Subcutaneous adipose tissue (tissue), 3 donors: ENCODE measurements around the gene ZCCHC2.

DNA sequence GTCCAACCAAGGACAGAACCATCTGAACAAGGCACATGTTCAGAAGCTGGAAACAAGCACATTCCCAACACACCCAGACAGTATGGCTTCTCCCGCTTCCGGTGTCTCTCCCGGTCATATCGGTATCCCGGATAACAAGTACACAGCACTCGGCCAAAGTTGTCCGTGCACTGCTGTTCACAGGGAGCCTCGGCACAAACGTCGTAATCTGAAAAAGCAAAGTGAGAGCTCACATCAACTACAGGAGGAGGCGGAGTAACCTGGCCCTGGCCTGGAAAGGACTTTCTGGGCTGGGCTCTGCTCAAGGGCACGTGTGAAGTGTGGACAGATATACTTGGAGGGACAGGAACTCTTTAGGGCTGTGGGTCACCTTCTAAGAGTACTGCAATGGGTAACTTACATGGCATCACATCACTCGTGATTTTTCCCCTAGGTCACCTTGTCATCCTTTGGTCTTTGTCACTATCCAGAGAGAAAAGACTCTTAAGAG is 110.4 kb upstream of the LMAN1 start:
- PRO-cap = no peak
- RAMPAGE, long total RNA, 3 experiments = no peak in any of the 3 experiments

- PRO-cap = no peak
- RAMPAGE, long total RNA, 3 experiments = no peak in any of the 3 experiments
These were observed 1.1 kb downstream of the CCBE1 start for GRCh38 chr18:59695664-59697065.

- PRO-cap = no peak
- RAMPAGE, long total RNA, 3 experiments = no peak in any of the 3 experiments
These were observed 61.4 kb downstream of the PMAIP1 start for GRCh38 chr18:59961170-59961648.

DNA sequence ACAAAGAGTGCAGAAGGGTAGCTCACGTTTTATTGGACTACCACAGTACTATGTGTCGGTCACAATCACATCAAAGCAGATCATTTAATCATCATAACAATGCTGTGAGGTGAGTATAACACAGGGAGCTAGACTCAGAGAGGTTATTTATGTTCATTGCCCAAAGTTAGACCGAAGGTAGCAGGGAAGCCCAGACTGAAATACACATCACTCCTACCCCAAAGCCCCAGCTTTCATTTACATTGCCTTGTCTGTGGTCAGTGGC is 160.7 kb downstream of the CDH20 start:
- PRO-cap = no peak
- RAMPAGE, long total RNA, 3 experiments = no peak in any of the 3 experiments

- PRO-cap = no peak
- RAMPAGE, long total RNA, 3 experiments = no peak in any of the 3 experiments
These were observed 210.2 kb downstream of the CDH20 start for GRCh38 chr18:61543425-61543871.

DNA sequence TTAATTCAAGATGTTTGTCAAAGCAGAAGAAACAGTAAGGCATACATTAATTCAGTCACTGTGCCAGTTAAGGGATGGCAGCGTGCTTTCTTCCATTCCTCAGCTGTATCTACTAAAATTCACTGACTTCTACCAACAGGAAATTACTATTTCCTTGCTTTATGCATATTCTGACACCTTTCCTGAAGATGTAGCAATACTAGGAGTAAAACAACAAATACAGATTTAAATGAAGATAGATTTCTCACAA is 59.9 kb downstream of the RNF152 start:
- PRO-cap = unidirectional peak, minus-strand start at position 111 of the sequence
- RAMPAGE, long total RNA, 3 experiments = no peak in any of the 3 experiments

DNA sequence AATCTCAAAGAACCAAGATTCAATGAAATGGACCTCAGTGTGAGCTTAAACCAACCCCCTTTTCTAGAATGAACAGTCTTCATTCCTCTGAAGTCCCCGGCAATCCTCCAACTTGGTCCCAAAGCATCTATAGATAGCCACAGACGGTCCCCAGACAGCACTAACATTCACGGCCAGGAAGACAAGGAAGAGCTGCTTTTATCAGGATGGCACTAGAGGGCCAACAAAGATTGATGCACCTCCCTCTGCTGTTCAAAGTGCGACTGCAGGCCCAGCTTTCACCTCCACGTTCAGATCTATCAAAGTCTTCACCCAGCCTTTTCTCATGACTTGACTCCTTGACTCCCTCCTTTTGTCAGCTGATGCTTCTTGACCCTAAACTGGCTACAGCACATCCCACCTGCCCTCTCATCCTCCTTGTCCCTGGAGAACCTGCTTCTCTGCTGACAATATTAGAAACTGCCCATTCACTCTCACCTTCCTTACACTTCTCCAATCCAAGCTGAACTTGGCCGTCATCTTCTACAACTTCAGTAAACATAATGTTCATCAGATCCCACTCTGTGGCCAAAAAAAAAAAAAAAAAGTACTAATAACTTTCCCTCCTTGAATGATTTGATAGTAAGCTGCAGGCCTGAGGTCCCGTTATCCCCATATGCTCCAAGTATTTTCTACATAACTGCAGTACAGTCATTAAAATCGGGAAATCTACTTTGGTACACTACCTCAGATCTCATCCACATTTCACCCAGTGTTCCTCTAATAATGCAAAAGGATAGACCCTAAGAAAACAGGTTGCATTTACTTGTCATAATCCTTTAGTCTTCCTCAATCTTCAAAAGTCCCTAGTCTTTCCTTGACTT is 54.1 kb downstream of the RNF152 start:
- PRO-cap = no peak
- RAMPAGE, long total RNA, 3 experiments = no peak in any of the 3 experiments

DNA sequence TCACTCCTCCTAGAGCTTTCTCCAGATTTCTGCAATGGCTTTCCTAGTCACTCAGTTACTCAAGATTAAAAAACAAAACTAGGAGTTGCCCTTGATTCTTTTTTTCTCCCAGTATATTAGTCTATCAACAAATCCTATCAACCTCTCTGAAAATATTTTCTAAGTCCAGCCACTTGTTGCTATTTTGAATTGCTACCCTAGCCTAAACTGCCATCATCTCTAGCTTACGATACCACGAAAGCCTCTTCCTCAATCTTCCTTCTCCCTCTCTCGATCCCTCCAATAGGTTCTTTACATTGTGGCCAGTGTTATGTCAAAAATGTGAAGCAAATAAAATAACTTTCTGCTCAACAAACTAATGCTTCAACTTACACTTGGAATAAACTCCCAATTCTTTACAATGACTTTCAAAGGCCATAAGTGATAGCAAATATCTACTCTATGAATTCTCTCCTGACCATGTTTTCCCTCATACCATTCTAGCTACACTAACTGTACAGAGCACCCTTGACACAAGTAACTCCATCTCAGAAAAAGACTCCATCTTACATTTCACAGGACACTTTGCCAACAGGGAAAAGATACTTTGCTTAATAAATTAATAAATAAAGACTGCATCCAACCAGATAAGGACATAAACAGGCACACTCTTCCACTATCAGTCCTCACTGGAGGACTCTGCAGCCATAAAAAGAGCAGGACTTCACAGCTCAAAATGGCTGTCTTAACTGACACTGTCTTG is 129.4 kb downstream of the PIGN start:
- PRO-cap = no peak
- RAMPAGE, long total RNA, 3 experiments = no peak in any of the 3 experiments

GRCh38 chr18:62522082-62522898 is 535 bp upstream of the ZCCHC2 start:
- PRO-cap = unidirectional peak, plus-strand start at chr18:62522271; bidirectional peak, plus-strand start at chr18:62523075, minus-strand start at chr18:62522846
- RAMPAGE, long total RNA, 3 experiments = no peak in any of the 3 experiments

- PRO-cap = bidirectional peak, plus-strand start at chr18:62523075, minus-strand start at chr18:62522846
- RAMPAGE, long total RNA, 3 experiments = no peak in any of the 3 experiments
These were observed at the start of gene ZCCHC2 for GRCh38 chr18:62522899-62523541. Gene ZCCHC2 (plus strand): TSS chr18:62523025.

DNA sequence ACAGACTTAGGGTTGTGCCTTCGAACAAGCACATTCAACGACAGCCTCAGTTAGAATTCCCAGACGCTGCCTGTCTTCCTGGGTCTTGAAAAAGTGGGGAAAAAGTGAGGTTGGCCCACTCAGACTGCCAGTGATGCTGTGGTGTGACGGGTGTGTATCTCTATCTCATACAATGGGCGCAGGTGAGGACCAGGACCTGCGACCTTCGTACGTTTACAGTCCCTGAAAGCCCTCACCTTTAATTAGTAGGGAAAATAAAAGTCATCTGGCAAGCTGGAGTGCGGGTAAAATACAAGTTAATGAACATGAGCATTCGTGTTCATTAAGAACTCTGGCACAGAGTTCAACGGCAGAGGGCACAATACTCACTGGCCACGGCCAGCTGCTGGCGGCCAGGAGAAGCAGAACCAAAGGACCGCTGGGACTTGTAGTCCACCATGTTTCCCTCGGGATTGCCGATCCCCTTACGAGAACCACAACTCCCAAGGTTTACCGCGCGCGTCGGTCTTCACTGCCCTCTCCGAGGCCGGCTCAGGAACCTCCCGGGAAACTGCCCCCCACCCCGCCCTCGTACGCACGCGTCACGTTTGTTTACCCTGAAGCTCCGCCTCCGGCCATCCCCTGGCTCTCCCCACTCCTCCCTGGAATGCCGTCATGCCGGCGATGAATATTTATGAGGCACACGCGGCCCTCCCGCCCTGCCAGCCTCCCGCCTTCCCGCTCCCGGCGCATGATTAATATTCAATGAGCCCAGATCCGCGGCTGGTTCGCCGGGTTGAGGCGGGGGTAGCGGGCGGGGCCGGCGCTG is 512 bp upstream of the PHLPP1 start:
- PRO-cap = bidirectional peak, plus-strand start outside the sequence, minus-strand start at position 522 of the sequence
- RAMPAGE, long total RNA, 3 experiments = no peak in any of the 3 experiments

DNA sequence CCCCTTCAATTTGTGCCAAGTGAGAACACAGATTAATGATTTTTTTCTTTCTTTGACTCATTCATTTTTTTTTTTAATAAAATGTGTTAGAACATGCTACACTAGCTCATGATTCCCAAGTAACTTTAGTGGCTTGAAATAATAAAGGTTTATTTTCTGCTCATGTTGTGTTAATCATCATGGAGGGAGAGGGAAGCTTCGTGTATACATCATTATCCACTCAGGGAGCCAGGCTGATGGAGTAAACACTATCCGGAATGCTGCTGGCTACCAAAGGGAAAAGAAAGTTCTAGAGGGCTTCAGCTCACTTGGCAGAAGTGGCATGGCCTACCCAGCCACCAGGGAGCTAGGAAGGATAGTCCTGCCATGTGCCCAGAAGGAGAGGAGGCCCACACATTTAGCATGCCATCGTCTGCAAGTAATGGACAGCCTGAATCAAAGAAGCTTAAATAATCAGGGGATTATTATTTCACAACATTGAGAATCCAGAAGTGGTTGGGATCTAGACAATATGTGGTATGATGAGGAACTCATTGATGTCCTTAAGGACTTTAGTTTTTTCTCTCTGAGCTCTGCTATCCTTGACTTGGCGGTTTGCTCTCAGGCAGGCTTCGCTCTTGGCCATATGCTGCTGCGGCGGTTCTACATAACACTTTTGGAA is 40.8 kb downstream of the PHLPP1 start:
- PRO-cap = no peak
- RAMPAGE, long total RNA, 3 experiments = start-site peak on the plus strand in 1 of 3 experiments, centred at position 375 of the sequence, 5 reads per replicate

DNA sequence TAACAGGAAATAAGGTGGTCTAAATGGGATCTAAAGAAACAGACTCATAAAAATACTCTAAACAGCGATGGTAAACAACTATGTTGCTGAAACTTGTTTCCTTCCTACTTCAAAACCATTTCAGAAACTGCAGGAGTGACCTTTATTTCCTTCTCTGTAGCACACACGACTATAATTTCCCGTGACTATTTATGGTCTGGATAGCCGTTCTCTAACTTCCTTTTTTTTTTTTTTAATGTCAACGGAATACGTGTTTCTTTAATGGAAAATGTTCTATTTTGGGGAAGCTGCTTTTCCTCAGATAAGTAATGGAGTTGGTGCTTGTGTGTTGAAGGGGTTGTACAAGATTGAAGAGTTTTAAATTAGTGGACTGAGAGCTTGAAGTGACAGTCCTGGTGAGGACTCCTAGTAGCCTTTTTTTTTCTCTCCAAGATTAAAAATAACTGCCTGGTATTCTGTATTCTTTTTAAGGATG is 224.1 kb downstream of the PHLPP1 start:
- PRO-cap = no peak
- RAMPAGE, long total RNA, 3 experiments = no peak in any of the 3 experiments

DNA sequence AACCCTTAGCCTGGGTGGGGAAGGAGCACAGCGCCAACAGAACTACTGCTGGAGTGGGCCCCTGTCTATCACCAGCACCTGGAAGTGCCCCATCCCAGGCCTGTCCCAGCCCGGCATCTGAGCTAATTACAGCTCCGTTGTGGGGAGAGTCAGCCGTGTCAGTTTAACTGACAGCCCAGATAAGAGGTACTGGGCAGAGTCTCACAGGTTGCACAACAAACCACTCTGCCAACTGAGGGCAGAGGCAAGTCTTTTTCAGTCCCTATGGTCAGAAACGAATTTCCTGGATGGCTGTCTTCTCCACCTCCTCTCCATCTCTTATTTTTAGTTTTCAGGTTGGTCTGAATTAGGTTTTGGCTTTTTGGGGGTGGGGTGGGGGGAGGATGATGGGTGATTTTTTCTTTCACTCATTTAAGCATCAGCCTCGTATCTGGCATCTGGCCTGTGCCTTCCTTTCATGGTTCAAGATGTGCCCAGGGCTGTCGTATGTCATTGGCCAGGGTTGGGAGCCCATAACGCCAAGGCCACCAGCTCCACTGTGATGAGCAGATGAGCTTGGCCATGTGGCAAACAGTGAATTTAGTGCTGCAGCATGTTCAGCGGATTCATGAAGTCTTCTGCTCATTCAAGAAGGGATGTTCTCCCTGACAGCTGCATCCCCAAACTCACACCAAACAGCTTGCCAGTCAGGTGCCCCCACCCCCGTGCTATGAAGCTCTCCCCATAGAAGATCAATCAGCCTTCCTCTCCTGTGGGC is 219.3 kb downstream of the BCL2 start:
- PRO-cap = no peak
- RAMPAGE, long total RNA, 3 experiments = no peak in any of the 3 experiments

DNA sequence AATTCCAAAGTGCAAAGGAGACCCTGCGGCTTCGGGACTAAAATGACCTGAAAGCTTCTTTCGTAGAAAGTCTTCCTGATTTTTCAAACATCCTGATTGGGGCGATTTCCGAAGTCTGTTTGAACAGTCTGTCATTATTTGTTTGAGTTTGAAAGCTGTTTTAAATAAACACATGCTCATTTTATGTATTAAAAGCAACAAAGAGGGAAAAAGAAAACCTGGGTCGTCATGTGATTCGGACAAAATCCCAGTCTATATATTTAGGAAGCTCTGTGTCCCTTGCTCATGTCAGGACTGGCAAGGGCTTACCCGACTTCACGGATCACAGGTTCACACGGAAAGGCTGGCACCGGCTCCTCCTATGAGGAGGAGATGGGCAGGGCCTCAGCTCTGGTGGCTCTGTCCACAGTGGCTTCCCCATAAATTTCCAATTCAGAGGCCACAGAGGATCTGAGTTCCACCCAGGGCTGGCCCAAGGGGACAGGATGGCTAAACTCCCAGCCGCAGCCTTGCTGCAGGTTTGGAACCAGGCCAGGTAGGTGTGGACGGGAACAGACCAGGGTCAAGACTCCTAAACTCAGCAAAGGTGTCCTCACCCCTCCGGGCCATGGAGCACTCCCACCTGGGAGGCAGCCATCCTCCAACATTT is 186.8 kb downstream of the BCL2 start:
- PRO-cap = no peak
- RAMPAGE, long total RNA, 3 experiments = no peak in any of the 3 experiments

DNA sequence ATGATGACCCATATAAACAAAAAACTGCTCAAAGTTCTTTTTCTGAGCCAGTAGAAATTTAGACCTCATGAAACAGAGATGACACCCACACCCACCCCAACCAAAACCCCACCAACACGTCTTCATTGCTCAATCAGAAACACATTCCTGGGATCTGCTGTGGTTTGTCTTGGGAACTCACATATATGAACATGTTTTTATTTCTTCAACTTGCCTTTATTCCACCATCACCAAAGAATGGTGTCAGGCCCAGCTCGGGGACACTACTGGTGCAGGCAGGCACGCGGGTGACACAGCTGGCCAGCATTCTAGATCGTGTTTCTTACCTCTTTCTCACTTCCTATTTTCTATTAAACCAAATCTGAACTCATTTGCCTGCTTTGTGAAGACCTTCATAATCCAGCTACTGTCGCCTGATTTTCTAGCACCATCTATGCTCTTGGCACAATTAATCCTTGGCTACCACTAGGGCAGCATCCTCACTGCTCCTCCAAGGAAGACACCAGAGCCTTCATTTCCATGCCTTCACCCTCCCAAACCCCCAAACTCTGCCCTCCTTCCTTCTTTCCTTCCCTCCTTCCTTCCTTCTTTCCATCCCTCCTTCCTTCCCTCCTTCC is 157.2 kb downstream of the BCL2 start:
- PRO-cap = no peak
- RAMPAGE, long total RNA, 3 experiments = no peak in any of the 3 experiments

DNA sequence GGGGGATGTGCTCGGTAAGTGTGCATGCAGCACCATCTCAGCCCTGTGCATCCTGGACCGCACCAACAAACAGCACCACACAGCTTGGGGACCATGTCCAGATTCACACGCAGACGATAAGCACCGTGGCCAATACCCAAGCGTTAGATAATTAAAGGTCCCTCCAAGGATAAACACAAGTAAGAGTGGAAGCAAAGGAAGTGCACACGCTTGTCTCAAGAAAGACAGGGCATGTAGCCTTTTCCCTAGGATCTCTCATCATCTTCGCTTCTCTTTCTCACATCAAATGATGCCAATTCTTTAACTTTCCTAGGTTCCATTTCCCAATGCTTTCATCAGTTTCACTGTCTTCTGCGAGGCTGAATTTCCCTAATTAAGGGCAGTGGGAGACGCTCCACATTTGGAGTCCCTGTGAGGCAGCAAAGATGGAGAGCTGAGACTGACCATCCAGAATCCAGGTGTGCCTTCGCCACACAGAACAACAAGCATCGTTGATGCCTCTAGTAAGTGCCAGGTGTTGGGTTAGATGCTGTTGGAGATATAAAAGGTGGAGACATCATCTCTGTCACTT is 113.3 kb downstream of the BCL2 start:
- PRO-cap = no peak
- RAMPAGE, long total RNA, 3 experiments = no peak in any of the 3 experiments

- PRO-cap = bidirectional peak, plus-strand start at chr18:63236689, minus-strand start at chr18:63236463
- RAMPAGE, long total RNA, 3 experiments = no peak in any of the 3 experiments
These were observed 83.1 kb downstream of the BCL2 start for GRCh38 chr18:63236328-63236922.

GRCh38 chr18:63301216-63302058 is 18.1 kb downstream of the BCL2 start:
- PRO-cap = no peak
- RAMPAGE, long total RNA, 3 experiments = no peak in any of the 3 experiments

DNA sequence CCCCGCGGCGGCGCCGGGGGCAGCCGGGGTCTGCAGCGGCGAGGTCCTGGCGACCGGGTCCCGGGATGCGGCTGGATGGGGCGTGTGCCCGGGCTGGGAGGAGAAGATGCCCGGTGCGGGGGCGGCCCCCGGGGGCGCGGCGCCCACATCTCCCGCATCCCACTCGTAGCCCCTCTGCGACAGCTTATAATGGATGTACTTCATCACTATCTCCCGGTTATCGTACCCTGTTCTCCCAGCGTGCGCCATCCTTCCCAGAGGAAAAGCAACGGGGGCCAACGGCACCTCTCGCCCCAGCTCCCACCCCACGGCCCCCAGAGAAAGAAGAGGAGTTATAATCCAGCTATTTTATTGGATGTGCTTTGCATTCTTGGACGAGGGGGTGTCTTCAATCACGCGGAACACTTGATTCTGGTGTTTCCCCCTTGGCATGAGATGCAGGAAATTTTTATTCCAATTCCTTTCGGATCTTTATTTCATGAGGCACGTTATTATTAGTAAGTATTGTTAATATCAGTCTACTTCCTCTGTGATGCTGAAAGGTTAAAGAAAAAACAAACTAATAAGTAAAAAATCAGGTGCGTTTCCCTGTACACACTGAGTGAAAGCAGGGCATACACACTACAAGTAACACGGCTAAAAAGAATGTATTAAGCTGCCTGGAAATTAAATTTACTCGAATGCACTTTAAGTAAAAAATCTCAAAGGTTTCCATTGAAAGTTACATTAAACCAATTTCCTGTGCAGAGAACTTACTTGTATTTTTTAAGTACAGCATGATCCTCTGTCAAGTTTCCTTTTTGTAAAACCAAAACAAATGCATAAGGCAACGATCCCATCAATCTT is 928 bp downstream of the BCL2 start:
- PRO-cap = no peak
- RAMPAGE, long total RNA, 3 experiments = no peak in any of the 3 experiments